ENCODE measurements around the genes HDAC10 and MAPK11.

DNA sequence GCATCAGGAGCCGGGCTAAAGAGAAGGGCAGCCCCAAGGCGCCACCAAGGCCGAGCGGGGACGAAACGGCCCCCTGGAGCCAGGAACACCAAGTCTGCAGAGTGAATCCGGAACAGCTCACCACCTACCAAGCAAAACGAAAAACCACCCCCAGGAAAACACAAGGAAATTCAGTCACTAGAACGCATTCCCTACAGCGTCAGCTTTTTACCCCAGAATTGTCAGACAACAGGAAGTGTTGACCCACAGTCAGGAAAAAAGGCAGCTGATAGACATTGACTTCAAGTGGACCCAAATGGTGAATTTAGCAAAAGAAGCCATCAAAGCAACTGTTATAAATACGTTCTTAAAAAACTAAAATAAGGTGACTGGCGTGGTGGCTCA is 176.7 kb downstream of the BRD1 start:
- PRO-cap: no peak

DNA sequence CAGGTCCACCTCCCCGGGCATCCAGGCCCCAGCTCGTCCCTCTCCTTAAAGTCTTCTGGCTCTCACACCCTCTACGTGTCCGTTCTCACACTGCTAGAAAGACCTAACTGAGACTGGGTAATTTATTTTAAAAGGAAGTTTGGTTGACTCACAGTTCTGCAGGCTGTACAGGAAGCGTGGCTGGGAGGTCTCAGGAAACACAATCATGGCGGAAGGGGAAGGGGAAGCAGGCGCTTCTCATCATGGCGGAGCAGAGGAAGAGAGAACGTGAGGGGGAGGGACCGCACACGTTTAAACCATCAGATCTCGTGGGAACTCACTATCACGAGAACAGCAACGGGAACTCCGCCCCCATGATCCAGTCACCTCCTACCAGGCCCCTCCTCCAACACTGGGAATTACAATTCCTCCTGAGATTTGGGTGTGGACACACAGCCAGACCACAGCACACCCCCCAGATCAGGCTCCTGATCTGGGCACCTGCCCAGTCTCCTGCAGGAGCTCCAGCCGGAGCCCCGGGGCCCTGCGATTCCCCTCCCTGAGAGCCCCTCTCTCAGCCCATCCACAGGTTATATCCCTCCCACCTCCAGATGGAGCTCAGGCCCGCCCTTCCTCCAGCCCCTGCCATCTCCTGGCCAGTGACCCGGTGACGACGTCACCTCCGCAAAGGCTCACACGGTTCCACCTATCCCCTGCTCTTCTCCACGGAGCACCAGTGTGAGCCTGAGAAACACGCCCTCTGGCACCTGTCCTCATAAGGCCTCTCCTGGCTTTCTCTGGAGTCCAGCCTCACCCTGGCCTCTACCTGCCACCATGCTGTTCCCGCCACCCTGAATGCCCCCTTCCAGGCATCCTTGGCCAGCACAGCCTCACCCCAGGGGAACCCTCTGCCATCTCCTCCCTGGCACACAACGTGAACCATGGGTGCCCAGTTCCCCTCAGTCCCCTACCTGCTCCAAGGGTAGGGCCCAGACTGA is 170.1 kb downstream of the BRD1 start:
- PRO-cap: bidirectional peak, plus-strand start at position 403 of the sequence, minus-strand start at position 57 of the sequence; bidirectional peak, plus-strand start at position 705 of the sequence, minus-strand start at position 623 of the sequence

GRCh38 chr22:49826370-49826591 is 1.4 kb downstream of the BRD1 start:
- PRO-cap: no peak

GRCh38 chr22:49931876-49932373 is 13.5 kb downstream of the CRELD2 start:
- PRO-cap: no peak

DNA sequence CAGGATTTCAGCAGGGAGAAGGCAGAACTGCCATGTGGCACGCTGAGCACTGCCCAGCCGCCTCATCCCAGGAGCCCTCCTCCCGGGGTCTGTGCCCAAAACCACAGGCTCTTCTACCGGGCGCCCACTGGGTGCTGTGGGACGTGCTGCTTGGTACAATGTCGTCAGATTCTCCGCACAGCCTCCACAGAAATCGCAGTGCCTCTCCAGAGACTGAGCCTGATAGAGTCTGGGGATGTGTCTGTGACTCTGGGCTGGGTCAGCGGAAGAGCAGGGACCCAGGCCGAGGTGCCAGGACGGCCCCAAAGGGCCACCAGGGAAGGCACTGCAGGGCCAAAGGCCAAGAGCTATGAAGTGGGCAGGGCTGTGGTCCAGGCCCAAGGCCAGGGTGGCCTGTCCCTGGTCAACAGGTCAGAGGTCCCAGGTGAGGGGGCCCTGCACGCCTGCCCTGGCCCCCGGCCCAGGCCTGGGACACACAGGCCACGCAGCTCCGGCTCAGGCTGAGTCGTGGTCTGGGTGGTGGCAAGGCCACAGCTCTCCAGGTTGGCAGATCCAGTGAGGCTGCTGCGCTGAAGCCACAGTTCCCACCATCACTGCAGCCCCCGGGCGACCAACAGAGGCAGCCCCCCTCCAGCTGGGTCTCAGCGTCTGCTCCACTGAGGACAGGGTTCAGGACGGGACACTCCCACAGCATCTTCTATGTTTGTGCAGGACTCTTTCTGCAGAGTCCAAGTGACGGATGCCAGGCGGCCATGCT is 4.9 kb upstream of the PIM3 start:
- PRO-cap: no peak

GRCh38 chr22:49957058-49957257 is 3.6 kb upstream of the PIM3 start:
- PRO-cap: no peak

- PRO-cap: no peak
These were observed 1.0 kb downstream of the PIM3 start for GRCh38 chr22:49961659-49961930.

DNA sequence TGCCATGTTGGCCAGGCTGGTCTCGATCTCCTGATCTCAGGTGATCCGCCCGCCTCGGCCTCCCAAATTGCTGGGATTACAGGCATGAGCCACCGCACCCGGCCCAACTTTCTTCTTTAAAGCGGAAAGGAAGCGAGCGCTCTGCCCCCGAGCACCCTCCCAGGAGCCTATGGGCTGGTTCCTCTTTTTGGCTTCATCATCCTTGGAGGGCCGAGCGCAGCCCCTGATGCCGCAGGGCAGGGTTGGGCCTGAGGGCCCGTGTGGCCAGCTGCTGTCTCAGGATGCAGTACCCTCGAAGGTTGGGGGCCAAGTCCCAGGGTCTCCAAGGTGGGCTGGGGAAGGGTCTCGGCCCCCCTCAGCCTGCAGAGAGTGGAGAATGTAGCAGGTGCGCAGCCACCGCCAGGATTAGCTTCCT is 2.7 kb downstream of the PANX2 start:
- PRO-cap: no peak

DNA sequence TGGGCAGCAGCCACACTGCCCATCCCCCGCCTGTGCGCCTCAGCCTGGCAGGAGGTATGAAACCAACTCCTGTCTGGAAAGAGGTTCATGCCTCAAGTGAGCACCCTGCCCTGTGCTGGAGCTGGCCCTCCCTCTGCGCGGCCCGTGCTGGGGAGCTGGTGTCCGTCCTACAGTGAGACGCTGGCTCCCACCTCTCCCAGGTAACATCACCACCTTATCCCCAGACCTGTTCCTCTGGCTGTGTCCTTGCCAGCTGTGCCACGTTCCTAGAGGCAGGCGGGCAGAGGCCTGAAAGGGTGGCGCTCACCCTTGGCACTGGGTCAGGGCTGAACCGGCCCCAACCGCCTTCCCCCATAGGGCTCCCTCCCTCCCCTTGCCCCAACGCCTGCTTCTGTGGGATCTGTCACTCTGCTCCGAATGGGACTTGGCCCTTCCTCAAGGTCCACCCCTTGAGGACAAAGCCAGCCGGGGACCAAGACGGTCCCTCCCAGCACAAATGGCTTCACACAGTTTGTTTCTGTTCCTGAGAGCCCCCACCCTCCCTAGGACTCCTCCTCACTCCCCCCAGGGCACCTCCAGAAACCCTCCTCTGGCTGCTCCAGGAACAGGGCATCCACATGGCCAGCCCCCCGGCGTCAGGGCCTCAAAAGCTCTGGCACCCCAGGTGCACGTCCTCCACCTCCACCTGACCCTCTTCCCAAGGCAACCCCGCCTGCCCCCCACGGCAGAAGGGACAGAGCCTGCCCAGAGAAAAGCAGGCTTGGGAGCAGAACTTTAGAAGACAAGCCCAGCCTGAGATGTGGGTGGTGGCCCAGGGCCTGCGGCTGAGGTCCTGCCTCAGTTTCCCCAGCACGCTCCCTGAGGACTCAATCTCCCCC is 2.8 kb upstream of the TRABD start:
- PRO-cap: no peak

DNA sequence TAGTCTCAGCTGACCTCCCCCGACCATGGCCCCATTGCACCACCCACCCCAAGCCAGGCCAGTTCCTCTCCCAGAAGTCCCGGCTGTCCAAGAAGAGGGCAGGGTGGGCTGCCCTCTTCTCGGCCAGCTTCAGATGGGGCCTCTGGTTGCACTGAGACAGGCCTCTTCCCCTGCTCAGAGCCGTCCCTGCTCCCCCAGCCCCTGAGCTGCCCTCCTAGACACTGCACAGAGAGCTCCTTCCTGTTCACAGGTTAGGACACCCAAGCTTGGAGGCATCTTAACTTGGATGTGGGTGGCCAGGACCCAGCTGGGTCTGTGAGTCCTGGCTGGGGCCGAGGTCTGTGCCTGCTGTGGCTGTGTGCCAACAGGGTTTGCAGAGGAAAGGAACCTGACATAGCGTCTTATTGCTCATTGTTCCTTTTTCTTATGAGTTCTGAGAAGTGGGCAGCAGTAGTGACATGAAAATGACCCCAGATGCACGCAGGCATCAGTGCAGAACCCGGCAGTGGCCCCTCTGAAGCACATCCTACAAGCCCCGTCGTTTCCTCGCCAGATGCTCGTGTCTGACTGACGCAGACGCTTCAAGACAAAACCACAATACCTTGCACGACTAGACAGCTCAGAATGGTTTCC is 5.5 kb downstream of the TRABD start:
- PRO-cap: no peak

DNA sequence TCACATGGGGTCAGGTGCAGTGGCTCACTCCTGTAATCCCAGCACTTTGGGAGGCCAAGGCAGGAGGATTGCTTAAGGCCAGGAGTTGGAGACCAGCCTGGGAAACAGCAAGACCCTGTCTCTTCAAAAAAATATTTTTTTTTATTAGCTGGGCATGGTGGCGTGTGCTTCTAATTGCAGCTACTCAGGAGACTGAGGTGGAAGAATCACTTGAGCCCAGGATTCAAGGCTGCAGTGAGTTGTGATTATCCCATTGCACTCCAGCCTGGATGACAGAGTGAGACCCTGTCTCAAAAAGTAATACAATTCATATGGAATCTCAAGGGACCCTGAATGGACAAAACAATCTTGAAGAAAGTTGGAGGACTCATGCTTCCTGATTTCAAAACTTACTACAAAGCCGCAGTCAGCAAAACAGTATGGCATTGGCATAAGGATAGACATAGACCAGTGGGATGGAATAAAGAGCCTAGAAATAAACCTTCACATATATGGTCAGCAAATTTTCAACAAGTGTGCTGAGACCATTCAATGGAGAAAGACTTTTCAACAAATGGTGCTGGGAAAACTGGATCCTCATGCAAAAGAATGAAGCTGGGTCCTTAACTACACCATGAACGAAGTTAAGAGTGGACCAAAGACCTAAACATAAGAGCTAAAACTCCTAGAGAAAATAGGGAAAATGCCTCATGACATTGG is 2.4 kb downstream of the SELENOO start:
- PRO-cap: no peak

DNA sequence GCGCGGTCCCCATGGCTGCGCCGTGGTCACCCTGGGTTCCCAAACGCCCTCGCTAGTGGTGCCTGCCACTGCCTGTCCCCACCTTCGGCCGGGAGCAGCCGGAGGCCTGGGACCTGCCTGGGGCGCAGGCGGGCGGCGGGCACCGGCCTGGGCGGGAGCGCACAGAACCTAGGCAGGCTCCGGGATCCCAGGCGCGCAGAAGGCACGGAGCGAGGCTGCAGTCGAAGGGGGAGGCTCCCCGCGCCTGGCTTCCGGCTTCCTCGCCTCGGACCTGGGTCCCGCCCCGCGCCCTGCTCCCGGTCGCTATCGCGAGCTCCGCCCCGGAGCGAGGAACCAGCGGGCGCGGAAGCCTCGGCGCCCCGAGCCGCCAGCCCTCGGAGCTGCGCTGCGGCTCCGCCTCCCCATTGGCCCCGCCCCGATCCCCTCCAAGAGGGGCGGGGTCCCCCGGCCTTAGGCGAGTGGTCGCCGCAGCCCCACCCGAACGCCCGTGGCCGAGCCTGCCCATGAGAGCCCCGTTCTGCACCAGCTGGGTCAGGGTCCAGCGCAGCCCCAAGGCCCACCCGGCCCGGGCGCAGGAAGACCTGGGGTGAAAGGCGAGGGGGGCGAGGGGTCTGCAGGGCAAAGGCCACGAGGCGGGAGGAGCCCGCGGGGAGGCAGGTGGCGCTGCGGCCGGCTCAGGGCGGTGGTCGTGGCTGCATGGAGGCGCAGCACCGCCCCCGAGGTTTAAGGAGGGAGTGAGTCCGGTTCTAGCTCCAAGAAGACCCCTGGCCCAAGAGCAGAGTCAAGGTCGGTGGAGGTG is at the start of gene HDAC10:
HDAC10 (minus strand) TSS at position 246 of the 799 bp plus-strand sequence.
- PRO-cap: no peak

DNA sequence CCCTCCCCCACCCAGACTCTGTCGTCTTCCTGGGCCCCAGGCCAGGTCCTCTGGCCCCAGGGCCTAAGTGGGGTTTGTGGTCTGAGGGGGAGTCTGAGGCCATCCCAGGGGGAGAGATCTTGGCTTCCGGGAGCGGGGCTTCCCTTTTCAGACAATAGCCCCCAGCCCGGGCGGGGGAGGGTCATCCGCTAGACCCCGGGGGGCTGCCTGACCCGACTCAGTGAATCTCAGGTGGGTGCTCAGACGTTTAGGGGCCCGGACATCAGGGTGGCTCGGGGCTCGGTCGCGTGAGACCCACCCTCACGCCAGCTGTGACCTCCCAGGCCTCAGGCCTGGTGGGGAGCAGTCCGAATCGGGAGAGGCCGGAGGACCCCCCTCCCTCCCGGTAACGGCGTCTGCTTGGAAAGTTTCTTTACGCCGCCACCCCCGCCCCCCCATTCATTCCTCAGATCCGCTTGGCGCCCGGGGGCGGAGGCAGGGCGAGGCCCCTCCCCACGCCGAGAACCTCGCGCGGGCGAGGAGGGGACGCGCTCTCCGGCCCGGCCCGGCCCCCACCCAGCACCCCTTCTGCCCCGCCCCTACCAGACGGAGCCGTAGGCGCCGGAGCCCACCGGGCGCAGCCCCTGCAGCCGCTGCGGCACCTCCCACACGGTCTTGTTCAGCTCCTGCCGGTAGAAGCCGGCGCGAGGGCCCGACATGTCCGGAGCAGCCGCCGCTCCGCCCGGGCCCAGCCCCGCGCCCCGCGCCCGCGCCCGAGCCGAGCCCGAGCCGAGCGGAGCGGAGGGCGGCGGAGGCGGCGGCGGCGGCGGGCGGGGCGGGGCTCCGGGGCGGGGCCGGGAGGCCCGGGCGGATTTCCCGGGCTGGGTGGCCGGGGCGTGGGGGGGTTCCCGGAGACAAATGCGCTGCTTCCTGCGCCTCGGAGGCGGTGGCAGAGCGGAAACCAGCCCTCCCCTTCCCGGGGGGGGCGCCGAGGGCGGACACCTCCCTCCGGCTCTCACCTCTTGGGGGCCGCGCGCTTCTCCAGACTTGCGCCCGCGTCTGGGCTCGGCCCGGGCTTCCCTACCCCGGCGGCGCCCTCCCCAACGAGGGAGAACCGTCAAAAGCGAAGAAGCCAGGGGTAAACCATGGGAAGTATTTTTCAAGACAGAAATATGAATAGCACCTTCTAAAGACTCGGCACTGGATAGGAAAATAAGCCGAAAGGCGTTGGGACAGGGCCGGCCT is at the start of gene MAPK11:
MAPK11 (minus strand) TSS at position 786 of the 1,224 bp plus-strand sequence.
- PRO-cap: bidirectional peak, plus-strand start at position 500 of the sequence, minus-strand start at position 440 of the sequence; bidirectional peak, plus-strand start at position 876 of the sequence, minus-strand start at position 750 of the sequence

- PRO-cap: no peak
These were observed 8.5 kb upstream of the MAPK11 start for GRCh38 chr22:50278417-50279301.

DNA sequence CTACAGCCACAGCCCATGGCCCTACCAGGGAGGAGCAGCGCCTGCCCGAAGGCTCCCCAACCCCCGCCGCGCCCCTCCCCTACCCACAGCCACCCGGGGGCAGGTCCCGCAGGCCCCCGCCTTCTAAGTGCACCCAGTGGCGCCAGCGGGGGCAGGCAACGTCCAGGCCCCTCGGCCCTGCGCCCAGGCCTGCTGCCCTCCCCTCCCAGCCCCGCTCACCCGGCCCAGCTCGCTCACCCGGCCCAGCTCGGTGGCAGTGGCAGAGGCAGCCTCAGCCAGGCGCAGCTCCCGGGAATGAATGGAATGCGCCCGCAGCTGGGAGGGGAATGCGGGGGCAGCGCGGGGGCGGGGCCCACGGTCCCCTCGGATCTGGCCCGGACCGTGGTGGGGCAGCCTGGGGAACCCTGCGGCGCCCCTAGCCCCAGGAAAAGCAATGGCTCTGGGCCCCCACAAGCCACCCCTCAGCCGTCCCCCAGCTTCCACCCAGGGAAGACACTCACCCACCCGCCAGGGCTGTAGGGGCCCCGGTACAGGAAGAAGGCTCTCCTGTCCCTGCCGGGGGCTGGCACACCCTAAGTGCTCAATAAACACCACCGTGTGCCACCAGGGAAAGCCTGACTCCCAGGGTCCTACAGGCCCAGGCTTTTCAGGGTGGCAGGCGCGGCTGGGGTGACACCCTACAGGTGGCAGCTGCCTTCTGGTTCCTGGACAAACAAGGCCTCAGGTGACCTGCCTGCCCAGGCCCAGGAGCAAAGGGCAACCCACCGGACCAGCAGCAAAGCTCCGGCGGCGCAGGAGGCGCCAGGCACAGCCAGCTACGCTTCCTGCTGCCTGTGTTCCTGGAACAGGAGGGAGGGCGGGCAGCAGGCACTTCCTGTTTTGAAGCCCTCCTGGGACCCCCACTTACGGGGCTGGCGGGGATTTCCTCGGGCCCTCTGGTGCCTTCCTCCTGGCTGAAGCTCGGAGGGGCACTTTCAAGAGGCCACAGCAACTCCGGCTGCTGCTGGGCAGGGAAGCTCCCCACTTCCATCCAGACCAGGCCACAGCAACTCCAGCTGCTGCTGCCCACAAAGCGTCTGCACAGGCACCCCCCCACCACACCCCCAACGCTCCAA is 13.8 kb downstream of the PLXNB2 start:
- PRO-cap: no peak

DNA sequence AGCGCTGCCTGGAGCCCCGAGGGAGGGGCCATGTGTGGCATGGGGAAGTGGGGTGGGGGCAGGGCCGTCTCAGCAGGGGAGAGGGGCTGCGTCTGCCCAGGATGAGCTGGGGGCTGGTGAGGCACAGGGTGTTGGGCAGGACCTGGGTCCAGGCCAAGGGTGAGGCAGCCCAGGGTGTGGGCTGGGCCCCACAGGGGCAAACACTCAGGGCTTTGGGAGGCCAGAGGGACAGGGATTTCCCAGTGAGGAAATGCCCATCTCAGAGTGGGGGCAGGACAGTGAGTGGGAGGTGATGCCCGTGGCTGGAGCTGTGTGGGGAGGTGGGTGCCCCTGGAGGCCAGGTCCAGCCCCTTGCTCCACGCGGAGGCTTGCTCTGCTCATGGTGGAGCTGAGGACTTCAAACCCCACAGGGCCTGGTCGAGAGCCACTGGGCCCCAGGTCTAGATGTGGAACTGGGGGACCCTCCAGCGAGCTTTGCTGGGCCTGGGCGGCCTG is 5.3 kb downstream of the PLXNB2 start:
- PRO-cap: no peak

DNA sequence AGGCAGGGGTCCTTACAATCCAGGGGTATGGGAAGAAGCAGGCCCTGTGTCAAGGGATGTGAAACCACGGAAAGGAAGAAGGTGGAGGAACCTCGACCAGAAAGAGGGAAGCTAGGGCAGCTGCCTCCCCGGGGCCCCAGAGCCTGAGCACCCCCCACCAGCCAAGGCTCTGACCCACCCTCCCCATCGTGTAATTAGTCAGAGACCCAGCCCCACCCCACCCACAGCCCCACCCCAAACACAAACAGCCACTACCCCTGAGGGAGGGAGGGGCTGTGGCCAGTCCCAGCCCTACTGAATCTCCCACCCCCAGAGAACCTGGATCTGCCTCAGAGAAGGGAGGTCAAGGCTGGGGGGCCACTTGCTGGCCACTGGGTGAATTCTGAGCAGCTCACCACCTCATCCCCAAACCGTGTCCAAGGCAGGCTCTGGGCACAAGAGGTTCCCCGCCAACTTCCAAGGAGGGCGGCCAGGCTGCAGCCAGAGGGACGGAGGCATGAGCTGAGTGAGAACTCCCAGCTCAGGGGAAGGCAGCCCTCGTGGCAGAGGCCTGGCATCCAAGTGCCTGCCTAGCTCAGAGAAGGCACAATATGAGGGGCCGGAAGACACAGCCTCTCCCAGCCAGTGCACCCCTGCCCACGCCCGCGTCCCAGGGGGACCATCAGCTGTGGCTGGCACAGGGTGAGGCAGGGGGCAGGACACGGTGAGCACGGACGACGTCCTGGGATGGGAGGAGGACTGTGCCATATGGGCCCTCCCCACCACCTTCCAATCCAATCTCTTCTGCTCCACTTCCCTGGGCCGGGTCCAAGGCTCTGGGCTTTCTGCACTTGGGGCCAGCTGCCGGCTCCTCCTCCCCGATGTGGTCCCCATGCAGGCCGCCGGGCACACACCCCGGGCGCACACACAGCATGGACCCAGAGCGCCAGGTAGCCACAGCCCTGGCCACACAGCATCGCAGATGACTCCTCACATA is 2.7 kb downstream of the PLXNB2 start:
- PRO-cap: bidirectional peak, plus-strand start at position 332 of the sequence, minus-strand start at position 145 of the sequence

DNA sequence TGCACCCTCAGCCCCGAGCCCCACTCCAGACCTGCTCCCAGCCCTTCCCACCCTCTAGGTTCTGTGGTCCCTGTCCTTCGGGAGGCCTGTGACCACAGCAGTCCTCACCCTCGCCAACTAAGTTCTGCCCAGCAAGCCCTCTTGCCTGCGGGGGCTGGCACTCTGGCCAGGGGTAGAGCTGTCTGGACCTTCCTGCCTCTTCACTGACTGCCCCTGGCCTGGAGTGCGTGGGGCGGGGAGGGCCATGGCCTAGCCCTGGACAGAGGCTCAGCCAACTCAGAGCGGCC is 1.7 kb upstream of the PLXNB2 start:
- PRO-cap: no peak

GRCh38 chr22:50377178-50377759 is 34.1 kb downstream of the PPP6R2 start:
- PRO-cap: no peak

DNA sequence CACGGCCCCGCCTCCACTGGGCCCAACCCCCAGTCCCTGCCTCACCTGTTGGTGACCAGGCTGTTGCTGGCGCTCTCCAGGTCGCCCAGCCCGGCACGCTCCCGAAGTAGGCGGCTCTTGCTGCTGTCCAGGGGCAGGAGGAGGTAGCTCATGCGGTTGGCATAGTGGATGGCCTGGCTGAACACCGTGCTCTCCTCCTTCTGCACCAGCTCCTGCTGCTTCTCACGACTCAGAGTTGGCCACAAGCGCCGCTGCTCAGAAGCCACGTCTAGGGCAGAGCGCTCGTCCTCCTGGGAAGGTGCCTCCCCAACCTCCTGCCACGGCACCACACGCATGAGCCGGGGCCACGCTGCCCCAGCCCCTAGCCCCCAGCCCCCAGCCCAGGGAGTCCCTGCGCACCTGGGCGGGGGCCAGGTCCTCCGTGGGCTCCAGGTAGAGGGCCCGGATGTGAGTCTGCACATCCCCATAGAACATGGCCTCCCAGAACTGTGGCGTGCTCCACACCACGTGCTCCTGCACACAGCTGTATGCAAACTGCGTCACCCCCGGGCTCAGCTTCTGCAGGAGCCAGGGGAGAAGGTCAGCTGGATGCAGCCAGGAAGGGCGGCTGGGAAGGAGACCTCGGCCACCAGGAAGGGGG is 12.6 kb downstream of the SBF1 start:
- PRO-cap: no peak